Diencephalon (tissue), 2 donors: ENCODE results near the genes C17orf75 and CCL8.

DNA sequence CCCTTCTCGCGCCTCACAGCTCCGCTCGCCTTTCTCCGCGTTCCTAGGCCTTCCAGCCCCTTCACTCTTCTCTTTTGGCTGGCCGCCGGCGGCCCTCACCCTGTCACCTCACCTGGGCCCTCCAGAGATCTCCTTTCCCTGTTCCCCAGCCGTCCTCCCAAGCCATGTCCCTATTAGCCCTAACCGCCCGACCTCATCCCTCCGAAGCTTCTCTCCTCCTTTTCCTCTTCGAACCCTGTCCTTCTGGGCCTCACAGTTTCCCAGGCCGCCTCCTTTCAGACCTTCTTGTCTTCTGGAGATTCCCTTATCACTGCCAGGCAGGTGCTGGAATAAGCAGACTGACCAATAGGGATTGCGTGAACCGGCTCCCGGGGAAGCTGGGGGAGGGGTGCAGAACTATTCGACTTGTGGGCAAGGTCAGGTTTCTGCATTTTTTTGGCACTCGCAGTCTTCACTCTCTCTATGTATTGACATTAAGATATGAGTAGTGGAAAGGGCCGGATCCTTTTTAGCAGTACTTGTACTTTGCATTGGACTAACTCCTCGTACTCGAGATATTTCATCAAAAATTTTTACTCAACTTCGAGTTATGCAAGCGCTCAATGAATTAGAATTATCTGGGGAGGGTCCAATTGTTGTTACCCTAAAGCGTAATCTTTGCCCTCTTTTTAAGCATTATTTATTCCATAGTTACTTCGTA, 681 bp downstream of the RHOT1 start:
- RAMPAGE, long total RNA: no peak

GRCh38 chr17:32341542-32342533, at the start of gene C17orf75:
Gene C17orf75 (minus strand): TSS chr17:32342173.
- RAMPAGE, long total RNA: start-site peak on the minus strand at chr17:32342149-32342178, 159 and 190 reads in 2 replicates

- RAMPAGE, long total RNA: no peak
Observed at GRCh38 chr17:32384290-32385038, 34.5 kb downstream of the ZNF207 start.

GRCh38 chr17:32414257-32414896, 29.9 kb upstream of the PSMD11 start:
- RAMPAGE, long total RNA: no peak

- RAMPAGE, long total RNA: no peak
Observed at GRCh38 chr17:32480719-32481485, 5.9 kb upstream of the CDK5R1 start.

DNA sequence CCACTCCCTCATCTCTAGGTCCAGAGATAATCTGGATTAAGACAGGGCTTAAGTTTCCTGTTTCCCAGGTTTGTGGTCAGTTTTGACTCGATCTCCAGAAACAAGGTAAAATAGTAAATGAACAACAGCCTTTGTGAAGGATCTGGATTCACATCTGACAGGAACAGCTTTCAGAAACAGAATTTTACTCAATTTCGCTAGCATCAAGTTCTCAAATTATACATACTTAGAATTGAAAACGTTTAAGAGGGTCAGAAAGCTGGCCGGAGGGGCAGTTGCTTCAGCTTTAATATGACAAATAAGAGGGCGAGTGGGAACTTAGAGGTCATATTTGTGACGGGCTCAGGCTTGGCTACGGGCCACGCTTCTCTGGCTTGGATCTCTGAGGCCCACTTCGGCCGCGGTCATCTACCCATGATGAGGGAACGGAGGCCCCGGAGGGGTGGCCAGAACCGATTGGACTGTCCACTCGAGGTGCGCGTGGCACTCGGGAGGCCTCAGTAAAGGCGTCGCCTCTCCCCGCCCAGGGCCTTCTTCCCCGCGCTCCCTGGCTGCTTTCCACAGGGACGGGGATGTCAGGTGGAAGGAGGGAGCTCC, 930 bp upstream of the CDK5R1 start:
- RAMPAGE, long total RNA: no peak

- RAMPAGE, long total RNA: no peak
Observed at GRCh38 chr17:32523172-32523781, 36.5 kb downstream of the CDK5R1 start.

GRCh38 chr17:32532917-32534064, 46.5 kb downstream of the CDK5R1 start:
- RAMPAGE, long total RNA: no peak

DNA sequence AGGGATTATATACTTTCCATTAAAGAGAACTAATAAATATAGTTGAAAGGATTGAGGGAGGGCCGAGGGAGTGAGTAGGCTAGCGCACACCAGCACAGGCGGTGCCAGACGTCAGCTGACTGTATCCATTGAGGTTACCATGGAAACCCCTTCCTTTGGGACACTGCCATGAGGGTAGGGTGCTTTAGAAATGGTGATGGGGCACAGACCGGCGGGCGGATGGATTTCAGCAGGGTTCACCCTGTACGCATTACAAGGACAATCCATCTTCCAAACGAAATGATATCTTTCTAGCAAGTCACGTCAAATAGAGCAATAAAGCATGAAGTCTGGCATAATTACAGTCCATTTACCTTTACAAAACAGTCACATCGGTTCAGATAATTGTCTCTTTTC, 140.4 kb downstream of the CDK5R1 start:
- RAMPAGE, long total RNA: no peak

DNA sequence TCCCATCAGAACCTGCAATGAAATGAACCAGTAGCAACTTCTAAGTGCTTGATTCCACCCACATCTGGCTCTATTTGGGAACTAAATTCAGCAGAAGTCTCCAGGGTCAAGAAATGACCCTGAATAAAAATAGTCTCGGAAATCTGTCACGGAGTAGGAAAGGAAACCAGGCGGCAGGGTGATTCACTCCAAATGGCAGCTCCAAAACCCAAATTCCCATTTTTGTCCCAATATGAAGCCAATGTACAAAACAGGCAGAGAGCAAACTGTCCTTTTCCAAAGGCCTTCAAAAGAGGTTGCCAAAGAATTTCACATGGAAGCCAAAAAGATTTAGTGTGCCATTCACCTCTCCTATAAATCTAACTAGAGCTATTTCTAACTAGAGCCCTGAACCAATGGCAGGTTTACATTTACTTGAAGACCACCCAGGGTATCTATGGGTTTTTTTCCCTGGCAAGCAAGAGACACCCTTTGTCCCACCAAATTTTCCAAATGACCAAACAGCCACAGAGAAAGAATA, 6.9 kb downstream of the MYO1D start:
- RAMPAGE, long total RNA: no peak

DNA sequence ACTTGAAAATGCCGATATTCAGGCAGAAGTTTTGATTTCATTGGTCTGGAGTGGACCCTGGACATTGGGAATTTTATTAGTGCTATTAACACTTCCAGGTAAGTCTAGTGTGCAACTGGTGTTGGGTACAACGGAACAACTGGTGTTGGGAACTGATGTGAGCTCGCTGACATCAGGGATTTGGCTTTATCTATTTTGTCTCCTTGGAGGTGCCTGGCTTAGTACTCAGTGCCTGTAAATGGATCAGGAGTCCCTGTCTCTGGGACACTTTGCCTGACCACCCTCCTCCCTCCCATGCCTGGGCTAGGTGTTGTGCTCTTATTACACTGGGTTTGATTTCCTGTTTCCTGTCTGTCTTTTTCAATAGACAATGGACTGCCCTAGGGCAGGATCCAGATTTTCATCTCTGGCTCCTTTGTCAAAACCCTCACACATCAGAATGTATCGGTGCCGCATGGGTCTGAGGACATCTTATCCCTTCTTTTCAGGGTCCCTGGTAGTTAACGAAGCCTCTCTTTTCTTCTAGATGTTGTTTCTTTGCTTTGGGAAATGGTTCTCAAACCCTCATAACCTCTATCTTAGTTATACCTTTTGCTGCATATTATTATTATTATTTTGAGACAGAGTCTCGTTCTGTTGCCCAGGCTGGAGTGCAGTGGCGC, 223.6 kb upstream of the ASIC2 start:
- RAMPAGE, long total RNA: no peak

GRCh38 chr17:34132206-34132579, 122.9 kb upstream of the CCL2 start:
- RAMPAGE, long total RNA: no peak

GRCh38 chr17:34319146-34319701, at the start of gene CCL8:
Gene CCL8 (plus strand): TSS chr17:34319435.
- RAMPAGE, long total RNA: no peak

DNA sequence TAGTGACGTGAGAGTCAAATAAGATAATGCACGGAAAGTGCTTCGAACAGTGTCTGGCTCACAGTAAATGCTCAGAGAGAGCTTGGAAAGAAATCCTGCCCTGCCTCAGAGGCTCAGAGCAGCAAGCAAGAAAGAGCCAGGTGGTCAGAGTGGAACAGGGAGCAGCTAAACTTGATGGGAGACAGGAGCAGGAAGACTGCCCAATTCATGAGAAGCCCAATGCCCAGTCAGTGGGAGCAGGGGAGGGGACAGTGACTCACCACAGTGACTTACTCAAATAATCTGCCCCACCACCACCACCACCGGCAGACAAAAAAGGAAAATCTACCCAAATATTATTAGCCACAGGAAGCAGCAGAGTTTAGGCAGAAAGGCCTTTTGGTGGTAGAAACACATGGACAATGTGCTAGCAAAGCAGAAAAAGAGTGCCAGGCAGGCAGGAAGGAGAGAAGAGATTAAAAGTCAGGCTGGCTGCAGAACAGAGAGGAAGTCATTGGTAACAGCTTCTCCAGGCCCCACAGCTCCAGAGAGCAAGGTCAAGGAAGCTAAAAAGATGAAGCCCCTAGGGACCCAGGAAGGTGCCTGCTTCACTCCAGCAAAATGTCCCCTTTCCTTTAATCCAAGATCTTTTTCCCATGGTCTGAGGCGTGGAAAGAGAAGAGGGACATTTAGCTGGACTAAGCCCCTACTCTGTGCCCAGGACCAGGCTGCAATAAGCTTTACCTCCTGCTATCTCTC, 24.1 kb upstream of the CCL1 start:
- RAMPAGE, long total RNA: no peak

GRCh38 chr17:35132096-35132444, 10.0 kb downstream of the NLE1 start:
- RAMPAGE, long total RNA: no peak

DNA sequence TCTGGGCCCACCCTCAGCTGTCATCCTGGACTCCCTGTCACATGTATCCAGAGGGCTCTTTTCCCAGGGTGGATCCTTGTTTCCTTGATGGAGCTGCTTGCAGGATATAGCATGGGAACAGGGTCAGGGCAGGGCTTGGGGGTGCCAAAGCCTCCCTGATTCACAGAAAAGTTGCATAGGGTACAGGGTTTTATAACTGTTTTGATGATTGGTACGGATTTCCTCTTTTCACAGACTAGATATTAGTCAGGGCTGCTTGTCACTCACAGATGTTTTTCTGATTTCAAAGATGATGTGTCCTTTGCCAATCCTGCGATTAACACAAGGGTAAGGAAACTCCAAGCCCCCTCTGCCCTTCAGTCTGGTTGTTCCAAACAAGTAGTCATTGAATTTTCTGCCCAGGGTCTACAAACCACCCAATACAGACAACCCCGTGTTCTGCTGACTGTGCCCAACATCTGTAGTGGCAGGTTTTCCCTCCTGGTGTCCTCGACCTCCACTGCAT, 20.6 kb upstream of the SLC35G3 start:
- RAMPAGE, long total RNA: no peak

- RAMPAGE, long total RNA: no peak
Observed at GRCh38 chr17:35241983-35242811, 675 bp upstream of the SLFN5 start.

DNA sequence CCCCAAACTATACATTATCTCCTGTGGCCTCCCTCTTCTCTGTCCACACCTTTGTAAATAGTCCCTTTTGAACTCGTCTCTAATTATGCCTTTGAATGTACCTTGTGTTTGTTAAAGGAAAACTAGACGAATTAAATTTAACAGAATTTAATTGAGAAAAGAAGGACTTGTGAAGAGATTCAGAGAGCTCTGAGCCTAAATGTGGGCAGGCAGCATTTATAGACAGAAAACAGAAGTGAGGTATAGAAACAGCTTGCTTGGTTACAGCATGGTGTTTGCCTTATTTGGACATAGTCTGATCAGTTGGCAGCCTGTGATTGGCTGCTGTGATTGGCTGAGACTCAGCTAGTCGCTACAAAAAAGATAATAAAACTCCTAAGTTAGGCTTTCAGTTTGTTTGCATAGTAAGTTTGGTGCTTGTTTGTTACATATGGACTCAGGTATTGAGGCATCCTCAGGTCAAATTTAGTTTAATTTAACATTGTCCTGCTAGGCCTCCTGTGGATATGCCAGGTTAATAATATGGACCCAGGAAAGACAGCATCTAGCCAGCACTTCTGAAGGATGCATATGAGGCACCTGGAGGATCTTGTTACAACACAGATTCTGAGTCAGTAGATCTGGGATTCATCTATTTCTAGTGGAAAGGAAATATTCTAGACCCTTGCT, 43.3 kb downstream of the SLFN5 start:
- RAMPAGE, long total RNA: no peak

DNA sequence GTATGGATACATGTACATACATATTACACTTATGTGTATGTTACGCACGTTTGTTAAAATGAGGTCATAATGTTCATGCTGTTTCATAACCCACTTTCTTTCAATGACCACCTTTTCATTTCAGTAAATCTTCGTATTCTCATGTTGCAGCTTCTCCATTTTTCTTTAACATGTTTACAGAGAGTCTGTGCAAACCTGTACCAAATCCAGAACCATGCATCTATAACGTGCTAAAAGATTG, 1.2 kb upstream of the SLFN11 start:
- RAMPAGE, long total RNA: no peak

GRCh38 chr17:35376232-35376648, 2.8 kb upstream of the SLFN11 start:
- RAMPAGE, long total RNA: no peak